Mucosa of descending colon (tissue), 1 donor: ENCODE measurements around the genes TIMD4 and SOX30.

GRCh38 chr5:154677843-154678352 is 77.3 kb upstream of the LARP1 start:
- PRO-cap = no peak

GRCh38 chr5:154728709-154729321 is 26.4 kb upstream of the LARP1 start:
- PRO-cap = no peak

GRCh38 chr5:154793366-154793813 is 38.2 kb downstream of the LARP1 start:
- PRO-cap = no peak

- PRO-cap = no peak
Measured at GRCh38 chr5:154803048-154803826, 47.2 kb downstream of the FAXDC2 start.

DNA sequence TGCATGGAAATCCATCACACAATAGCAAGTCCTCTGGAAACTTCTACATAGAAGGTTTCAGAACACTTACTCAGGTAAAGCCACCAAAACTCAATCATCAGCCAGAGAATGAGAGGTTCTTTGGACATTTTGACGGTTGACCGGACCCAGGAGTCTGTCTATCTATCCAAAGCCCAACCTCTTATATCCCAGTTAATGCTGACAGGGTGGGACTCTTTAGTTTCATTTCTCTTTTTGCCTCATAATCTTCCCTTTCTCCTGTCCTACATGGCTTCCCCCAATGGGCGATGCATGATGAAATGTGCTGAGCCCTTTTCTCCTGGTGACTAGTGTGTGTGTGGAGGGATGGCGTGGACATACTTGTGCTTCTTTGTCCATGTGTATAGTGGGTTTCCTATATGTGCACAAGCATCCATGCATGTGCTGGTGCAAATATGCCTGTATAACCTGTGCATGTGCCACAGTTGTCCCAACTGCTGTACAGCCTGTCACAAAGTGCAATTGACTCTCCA is at the start of gene TIMD4:
Gene TIMD4, minus strand, starts transcription at position 156 of the 512 bp plus-strand sequence.
- PRO-cap = no peak

DNA sequence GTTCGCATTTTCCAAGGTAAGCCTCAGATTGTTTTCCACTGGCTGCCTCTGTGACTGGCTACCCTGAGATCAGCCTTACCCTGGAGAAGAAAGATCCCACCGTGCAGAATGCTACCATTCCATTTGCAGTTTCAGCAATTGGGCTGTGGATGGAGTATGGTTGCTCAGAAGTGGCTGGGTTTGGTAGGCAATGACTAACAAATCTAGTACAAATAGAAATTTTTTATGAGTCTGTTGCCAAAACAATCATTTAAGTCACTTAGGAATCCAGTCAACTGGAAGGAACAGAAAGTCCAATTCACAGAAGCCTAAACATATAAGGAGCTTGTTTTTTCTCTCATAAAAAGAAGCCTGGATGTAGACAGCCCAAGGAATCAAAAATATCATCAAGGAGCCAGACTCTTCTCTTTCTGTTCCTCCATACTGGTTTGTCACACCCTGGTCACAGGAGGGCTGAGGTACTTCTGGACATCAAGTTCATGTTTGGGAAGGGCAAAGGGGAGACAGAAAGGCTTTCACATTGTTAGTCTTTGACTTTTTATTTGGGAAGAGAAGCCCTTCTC is 9.2 kb upstream of the TIMD4 start:
- PRO-cap = no peak

DNA sequence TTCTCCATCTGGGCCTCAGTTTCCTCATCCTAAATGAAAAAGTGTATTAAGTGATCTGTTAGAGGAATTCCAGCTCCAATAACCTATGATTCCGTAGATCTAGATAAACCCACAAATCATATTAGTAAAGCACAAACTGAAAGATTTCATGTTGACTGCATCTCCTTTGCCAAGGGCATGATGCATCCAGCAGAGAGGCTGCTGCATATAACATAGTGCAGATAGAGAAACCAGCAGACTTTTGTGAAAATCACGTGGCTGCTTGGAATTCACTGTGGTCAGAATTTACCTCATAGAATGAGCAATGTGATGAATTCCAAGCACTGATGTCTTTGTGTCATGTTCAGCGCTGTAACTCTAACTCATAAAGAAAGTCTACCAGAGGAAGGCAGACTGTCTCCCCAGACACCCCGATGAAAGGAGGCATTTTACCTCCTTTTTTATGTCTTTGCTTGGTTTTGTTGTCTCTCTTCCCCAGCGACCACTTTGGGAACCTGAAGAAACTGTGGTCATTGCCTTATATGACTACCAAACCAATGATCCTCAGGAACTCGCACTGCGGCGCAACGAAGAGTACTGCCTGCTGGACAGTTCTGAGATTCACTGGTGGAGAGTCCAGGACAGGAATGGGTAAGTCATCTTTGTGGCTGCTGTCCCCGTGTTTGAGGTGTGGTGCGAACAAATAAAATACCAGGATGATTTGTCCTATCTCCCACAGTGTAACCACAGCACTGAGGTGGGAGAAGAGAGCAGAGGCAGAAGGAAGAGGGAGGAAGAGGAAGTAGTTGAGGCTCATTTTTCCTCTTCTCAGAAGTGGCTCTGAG is 42.0 kb downstream of the ITK start:
- PRO-cap = no peak

- PRO-cap = no peak
Measured at GRCh38 chr5:157248719-157249064, 17.2 kb upstream of the CYFIP2 start.

DNA sequence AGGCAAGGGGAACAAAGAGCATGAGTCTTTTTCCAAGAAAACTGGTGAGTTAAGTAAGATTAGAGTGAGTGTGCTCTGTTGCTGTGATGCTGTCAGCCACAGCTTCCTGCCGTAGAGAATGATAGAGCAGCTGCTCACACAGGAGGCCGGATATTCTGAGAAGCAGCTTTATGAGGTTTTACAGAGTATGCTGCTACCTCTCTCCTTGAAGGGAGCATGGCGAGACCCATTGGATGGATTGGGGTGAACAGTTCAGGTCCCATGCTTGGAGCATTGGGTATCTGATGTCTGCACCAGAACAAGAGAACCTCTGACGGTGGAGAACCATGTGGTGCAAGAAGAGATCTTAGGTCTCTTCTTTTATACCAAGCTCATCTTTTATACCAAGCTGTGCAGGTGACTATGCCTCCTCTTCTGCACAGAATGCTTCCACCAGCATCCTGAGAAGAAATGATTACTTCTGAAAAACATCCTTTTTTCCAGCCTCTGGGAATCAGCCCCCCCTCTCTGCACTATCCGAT is 12.7 kb upstream of the CYFIP2 start:
- PRO-cap = no peak

GRCh38 chr5:157256471-157257133 is 9.3 kb upstream of the CYFIP2 start:
- PRO-cap = no peak

GRCh38 chr5:157266953-157268026 is 1.4 kb downstream of the CYFIP2 start:
- PRO-cap = no peak

GRCh38 chr5:157390264-157391340 is 45.1 kb upstream of the FNDC9 start:
- PRO-cap = no peak

GRCh38 chr5:157651477-157652709 is at the start of gene SOX30:
Gene SOX30 (minus strand): TSS chr5:157652438.
- PRO-cap = unidirectional peak, plus-strand start at chr5:157651815

- PRO-cap = bidirectional peak, plus-strand start at chr5:157670979, minus-strand start at chr5:157670720
Measured at GRCh38 chr5:157670470-157670866, 865 bp upstream of the C5orf52 start.

- PRO-cap = no peak
Measured at GRCh38 chr5:157857800-157858175, 1.2 kb downstream of the CLINT1 start.

- PRO-cap = unidirectional peak, minus-strand start at chr5:157920006; bidirectional peak, plus-strand start at chr5:157920351, minus-strand start at chr5:157920166
Measured at GRCh38 chr5:157919930-157920466, 61.1 kb upstream of the CLINT1 start.

- PRO-cap = no peak
Measured at GRCh38 chr5:158307979-158308207, 448.9 kb upstream of the CLINT1 start.

DNA sequence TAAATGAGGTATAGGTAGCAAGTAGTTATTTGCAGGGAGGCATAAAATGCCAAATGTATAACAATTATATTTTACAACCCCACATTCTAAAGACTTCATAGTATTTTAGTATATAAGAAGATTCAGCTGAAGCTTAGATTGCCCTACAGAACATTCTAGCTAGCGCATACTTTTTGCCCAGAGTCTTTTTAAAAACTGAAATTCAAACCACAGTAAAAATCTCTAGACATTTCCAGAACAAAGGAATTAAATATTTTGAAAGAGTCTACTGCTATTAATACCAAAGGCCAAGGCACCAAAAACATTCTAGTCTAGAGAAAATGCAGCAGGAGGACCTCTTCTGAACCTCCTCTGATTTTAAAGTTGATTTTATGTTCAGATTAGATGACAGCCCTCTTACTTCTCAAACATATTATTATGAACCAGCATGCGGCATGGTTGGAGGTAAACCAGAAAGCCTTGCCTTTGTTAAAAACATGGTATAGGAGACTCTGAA is 378.9 kb downstream of the EBF1 start:
- PRO-cap = no peak

- PRO-cap = no peak
Measured at GRCh38 chr5:159178922-159179678, 30.3 kb downstream of the RNF145 start.

DNA sequence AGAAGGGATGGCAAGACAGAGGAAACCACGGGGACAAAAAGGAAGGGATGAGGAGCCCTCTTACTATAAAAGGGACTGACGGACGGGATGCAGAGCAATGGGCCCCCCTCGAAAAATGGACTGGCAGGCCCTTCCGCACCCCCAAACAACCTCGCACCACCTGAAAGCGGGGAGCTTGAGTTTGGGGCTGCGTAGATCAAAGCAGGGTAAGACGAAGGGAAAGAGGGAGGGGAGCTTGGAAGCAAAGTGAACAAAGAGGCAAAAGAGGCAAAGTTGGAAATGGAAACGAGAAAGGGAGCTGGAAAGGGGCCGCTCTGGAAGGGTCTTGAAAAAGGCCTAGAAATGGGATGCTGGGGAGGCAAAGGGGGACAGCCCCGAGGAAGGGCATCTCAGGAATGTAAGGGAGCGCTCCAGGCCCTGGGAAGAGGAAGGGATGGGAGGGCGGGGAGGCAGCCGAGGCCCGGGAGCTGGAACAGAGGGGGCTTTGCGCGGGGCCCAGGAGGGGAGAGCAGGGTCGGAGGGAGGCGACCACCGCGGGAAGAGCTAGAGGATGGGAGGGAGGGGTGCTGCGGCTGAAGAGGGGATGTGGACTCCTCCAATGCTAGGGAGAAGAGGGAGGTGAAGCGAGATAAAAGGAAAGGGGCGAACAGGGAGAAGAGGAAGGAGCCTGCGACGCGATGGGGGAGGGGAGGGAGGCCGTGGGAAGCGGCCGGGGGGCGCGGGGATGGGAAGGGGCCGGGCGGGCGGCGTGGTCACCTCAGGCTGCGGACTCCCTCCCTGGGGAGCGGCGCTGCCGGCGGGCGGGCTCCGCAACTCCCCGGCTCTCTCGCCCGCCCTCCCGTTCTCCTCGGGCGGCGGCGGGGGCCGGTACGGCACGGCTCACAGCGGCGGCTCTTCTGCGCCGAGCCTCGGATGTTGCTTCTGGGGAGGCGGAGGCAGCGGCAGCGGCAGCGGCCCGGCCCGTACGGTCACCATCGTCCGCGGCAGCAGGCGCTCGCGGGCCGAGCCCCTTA is 572 bp downstream of the RNF145 start:
- PRO-cap = unidirectional peak, minus-strand start at position 789 of the sequence